Duodenum (tissue), 1 donor: Measurements from ENCODE around the gene PRMT3.

DNA sequence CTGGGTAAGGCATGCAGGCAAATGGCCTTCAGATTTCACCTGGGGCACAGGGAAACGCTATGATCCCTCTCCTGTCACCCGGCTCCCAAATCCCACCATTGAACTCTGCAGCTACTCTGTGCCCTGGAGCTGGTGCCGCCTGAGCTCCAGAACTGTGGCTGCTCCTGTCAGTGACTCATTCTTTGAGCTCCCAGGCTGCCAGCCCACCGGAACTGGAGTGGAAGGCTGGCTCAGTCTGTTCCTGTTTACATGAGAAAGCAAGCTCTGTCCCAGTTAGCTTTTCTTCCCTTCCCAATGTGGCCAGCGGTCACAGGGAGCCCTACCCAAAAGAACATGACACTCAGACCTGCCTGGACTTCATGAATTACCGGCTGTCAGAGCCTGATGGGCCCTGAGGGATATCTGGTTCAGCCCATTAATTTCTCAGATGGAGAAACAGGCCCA, 23.7 kb upstream of the IGSF22 start:
- PRO-cap, result no peak

DNA sequence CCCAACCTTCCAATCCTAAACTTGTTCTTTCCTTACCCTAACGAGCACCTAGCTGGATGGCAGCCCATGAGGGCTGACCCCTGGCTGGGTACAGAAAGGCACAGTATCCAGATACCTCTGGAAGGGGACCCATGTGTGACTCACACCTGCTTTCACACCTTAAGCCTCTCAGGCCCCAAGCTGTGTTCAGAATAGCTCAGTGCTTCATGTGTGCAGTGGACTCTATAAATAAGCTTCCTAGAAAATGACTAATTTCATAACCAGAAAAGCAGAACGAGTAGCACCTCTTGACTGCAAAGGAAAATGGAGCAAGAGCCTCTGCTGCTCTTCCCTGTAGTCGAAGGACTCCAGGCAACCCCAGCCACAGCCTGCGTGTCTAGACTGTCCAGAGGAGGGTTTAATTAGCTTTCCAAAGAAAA, 23.2 kb downstream of the PTPN5 start:
- PRO-cap, result no peak

DNA sequence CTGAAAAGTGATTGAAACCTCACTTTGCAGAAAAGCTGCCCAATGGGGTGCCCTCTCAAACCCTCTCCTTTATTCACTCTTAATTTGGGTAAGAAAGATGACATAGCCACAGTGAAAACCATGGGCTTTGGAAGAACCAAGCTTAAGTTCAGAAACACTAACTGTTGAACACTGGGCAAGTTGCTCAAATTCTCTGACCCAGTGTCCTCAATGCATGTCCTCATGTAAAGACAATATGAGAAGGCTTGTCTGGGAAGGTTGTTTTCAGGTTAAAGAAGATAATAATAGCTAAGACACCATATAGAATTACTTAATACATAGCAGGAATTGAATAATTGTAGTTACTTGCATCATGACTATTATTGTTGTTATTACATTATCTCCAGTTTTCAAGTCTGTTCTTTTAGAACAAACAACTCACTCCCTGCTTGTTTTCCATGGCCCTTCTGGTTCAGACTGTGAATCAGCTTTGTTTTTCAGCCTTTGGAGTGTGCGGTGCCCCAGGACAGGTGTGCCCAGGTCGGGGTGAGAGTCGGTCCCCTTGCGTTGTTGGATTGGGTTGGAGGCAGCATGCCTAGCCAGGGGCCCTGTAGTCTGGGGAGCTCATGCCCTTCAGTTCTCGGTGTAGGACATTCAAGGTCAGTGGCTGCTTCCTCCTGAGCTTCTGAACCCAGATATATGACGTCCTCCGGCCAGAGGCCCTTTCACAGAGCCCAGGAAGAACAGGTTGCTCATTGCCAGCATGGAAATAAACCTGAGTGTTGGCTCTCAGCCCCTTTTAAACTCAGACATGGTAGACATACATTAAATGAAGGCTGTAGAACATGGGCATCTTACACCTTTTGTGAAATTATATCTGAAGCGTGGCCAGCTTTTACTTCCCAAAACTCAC, 2.9 kb downstream of the CSRP3 start:
- PRO-cap, result no peak

DNA sequence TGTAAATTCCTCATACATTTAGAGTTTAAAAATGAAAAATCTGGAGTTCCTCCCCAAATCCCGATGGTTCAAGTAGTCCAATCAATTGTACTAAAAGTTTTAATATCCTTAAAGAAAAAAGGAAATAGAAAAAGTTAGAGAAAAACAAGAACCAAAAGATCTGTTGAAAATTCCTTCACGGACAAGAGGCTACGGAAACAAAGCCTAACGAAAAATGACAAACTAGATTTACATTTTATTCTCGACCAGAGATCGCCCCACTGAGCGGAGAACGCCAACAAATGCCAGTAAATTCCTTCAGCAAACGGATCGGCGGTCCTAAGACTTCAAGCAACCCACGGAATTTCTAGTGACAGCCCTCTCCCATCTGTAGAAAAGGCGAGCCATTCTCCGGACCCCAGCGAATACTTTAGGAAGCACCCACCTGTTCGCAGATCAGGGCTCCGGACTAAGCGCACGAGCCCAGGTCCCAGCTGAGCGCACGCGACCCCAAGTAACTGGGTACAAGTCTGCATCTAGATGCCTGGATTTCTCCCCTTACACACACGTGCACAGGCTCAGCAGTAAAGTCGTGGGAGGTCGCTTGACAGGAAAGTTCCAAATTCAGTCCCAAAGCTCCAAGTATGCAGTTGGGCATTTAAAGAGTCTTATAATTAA, 493 bp downstream of the E2F8 start:
- PRO-cap, result no peak

GRCh38 chr11:19243082-19243541, 2.4 kb upstream of the E2F8 start:
- PRO-cap, result no peak

- PRO-cap, result no peak
These were observed 181.6 kb upstream of the E2F8 start for GRCh38 chr11:19422326-19422862.

DNA sequence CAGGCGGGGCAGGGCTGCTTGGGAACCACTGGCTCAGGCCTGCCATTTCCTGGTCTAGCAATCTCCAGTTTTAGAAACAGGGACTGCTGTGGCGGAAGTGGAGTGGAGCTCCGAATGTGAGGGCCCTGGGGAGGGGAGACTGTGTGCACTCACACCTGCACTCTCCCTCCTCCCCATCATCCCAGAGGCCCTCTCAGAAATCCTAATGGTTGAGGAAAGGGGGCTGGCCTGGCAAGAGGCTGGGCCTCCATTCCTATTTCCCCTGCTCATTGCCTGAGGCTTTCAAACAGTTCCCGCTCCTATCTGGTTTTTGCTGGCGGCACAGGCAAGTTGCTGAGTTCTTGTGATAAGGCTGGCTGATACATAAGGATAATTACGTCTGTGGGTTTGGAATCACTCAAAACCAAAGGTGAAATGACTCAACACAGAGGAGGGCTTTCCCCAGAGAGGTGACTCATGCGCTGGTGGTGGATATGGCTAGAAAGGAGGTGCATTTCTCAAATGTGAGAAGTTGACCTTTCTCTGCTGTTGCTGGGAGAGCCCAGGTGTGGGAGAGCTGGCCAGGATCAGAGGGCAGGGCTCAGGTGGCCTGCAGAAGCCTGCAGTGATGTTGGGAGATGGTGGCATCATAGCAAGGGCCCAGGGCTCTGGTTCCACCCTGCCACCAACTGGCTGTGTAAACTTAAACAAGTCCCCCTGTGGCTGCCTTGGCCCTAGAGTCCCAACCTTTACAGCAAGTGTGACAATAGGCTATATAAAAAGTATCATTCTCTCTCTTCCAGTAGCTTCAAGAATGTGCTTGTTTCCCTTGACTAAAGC, 201.5 kb upstream of the E2F8 start:
- PRO-cap, result no peak

GRCh38 chr11:19577303-19578566, 134.9 kb upstream of the NAV2 start:
- PRO-cap, result no peak

GRCh38 chr11:19751009-19751587, 38.5 kb downstream of the NAV2 start:
- PRO-cap, result no peak

DNA sequence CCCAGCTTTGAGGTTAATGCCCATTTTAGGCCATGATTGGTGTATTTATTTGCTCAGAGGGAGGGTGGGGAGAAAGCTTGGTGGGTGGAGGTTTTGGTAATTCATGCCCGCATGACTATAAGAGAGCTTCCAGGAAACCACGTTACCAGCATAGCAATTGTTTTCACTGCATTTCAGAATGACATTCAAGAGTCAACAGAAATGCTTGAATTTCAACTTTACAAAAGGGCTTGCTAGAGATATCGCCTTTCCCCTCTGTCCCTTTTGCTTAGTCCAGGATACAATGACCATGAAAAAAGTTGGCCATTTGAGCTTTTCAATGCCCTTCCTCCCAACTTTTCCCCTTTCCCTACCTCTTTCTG, 41.2 kb downstream of the NAV2 start:
- PRO-cap, result no peak

DNA sequence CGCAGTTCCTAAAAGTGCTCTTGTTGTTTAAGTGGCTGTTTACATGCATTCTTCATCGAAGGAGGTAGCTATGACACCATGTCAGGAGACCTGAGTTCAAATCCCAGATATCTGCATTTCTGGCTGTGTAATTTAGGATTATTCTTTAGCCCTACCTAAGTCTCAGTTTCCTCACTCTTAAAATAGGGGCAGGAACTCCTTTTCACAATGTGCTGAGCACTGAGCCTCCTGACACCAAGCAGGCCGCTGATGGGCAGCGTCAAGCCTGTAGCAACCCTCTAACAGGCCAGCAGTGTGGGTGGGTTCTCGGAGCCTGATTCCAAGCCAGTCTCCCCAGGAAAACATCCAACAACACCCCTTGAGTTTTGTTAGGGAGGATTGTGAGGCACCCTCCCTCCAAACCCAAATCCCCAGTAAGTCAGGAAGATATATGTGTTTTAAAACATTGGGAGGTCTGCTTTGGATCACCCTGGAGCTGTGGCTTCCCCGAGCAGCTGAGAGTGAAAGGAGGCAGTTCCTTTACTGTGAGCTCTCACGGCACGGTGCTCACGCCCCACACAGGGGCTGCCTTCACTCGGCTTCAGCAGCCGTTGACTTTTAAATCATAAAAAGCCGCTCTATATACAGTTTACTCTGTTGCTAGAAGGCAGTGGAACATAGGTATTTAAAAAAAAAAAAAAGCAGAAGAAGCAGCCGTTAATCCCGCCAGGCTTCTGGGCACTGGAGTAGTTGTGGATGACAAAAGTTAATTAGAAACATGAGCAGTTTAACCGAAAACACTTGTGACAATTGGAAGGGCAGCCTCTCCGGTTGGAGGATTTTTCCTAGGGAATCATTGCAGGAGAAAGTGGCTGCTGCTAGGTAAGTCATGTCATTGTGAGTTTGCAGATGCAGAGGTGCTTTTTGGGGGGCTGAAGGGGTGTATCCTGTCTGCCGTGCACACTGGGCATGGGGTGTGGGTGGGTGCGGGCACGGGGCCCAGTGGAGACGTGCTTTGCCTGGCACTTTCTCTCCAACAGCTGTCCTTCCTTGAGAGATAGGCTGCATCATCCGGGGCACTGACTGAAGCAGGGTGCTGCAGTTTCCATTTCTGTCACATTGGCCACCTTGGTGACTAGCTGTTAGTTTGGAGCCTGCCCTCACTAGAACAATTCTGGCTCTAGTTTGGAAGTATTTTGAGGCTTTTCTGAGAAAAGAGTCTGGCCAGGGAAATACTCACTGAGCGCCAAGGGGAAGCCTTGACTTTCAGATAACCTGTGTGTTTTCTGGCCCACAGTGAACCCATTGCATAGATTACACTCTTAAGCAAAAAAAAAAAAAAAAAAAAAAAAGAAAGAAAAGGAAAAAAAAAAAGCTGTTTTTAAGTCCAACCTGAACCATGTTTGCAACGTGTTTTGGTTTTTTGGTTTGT, 218.8 kb downstream of the NAV2 start:
- PRO-cap, result no peak

GRCh38 chr11:19976451-19977018, 183.7 kb downstream of the DBX1 start:
- PRO-cap, result no peak

DNA sequence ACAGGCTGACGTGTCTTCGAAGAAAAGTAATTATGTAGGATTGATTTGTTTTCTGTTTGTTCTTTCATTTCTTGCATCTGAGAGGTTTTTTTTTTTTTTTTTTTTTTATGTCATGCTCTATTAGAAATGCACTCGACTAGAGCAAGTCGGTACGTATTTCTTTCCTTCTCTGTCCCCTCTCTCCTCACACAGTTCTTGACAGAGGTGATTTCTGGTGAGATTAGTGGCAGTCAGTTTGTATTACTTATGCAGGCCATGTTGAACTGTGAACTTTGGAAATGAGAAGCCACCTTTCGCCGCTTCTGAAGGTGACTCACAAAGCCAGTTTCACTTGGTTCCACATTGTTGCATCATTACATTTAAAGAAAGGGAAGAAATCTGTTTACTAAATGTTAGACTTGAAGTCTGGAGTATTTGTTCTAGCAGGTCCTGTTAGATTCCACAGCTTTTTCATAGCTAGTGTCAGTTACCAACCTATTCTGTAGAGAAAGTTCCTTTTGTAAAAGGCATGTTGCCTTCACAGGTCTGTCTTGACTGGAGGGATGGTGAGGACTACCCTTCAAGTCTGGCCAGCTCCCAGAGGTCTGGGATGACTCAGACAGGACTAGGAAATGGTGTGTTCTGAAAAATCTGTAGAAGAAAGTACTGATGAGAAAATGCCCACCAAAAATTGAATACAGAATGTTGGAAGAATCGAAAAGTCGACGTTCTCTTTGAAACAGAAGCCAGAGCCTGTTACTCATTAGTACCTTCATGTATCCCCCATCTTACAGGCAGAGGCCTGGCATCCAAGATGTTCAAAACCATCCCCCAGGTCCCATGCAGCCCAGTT, 181.5 kb downstream of the DBX1 start:
- PRO-cap, result no peak

GRCh38 chr11:19994918-19995469, 165.3 kb downstream of the DBX1 start:
- PRO-cap, result no peak

GRCh38 chr11:20001864-20002515, 158.3 kb downstream of the DBX1 start:
- PRO-cap, result no peak

DNA sequence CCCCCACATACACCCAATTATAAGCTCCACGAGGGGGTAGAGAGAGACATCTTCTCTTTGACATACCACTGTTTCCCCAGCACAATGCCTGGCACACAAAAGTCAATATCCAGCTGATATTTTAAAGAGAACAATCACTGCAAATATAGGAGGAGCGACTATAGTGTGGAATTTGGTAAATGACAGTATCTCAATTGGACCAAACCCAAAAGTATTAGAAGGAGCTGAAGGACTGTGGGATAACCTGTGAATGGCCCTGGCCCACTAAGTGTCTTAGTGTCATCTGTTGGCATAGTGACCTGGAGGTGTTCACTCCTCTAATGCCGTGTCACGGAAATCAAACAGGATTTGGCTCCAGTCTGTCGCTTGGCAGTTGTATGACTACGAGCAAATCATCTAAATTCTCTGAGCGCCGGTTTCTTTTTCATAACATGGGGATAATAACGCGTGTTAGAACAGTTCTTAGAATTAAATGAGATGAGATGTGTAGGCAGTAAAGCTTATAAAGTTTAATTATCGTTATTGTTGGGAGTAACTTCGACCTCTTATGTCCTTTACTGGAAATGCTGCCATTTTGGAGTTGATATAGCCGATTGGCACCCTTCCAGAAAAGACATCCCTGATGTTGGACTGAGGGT, 144.5 kb downstream of the DBX1 start:
- PRO-cap, result no peak

DNA sequence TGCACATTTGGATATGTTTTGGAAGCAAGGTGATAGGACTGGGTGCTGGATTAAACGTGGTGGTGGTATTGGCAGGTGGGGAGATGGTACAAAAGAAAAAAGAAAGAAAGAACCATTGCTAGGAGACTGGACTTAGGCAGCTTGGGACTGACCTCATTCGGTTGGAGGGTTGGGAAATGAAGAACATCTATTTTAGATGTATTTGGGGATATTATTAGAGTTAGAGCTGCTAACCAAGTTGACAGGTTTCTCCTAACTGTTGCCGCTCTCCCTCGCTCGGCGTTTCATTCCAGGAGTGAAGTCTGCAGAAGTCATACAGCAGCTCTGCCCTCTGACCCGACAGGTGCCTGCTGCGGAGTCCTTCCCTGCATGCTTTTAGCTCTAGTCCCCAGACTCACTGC, 125.1 kb downstream of the DBX1 start:
- PRO-cap, result no peak

GRCh38 chr11:20120875-20121643, 39.2 kb downstream of the DBX1 start:
- PRO-cap, result no peak

DNA sequence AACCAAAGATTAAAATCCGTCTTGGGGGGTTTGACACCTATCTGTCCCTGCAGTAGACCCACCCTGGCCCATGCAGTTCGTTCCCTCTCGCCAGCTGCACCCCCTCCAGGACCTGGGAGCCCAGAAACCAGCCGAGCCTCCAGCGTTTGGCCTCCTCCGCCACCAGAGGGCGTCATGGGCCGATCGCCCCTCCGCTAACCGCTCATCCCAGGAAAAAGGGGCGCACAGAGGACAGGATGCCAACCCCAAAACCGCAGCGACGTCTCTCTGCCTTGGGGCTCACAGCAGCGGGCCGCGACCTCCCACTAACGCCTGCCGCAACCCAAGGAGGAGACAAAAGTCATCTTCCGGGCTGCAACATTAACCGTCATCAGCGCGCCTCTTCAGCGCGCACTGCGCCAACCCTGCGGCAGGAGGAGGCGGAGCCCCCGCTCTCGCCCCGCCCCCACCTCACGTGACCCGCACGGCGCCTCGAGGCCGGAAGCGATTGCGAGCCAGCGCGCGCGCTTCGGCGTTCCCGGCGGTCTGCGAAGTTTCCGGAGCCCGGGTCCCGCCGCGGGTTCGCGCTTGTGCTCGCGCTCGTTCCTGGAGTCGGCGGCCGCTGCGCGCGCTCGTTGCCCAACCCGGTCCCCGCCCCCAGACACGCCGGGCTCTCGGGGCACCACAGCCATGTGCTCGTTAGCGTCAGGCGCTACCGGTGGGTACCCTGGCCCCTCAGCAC, at the start of gene PRMT3:
PRMT3 (plus strand) TSS at position 639 of the 721 bp plus-strand sequence.
- PRO-cap, result bidirectional peak, plus-strand start at position 582 of the sequence, minus-strand start at position 314 of the sequence

GRCh38 chr11:21912427-21912836, 280.5 kb upstream of the ANO5 start:
- PRO-cap, result no peak